Epithelial cell of alveolus of lung (primary cell): ENCODE data around the gene BTBD6.

DNA sequence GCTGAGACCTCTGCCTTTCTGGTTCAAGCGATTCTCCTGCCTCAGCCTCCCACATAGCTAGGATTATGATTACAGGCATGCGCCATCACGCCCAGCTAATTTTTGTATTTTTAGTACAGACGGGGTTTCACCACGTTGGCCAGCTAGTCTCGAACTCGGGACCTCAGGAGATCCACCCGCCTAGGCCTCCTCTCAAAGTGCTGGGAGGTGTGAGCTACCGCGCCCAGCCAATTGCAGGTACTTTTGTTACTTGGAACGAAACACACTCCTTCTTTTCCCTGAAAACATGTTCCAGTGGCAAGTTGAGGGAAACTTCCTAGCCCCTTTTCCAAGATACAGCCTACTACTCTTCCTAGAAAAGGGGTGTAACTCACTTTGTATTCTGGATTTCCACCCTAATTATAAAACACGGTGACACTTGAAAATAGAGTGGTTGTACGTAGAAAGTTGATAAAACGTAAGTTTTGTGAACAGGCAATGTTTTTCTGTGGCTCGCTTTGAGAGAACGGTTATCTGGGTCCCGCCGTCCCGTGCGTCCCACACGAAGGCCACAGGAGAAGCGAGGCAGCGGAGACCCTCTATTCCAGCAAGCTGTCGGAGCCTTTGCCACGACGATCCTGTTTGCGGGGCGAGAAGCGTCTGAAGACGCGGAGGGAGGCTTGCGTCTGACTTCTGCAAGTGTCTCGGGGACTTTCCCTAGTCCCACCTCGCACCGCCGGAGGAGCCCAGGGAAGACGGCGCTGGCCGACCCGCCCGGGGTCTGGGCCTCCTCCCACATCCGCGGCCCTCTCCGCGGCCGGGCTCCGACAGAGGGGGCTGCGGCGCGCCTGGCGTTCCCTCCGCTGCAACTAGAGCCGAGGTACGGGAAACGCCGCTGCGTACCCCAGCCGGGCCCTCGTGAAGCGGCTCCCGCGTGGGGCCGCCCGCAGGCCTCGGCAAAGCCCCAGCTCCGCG is 824 bp downstream of the CDCA4 start:
- RAMPAGE, long total RNA, result no peak
- RRBS, result under 1% methylated on average over 29 of the region's 67 CpGs

DNA sequence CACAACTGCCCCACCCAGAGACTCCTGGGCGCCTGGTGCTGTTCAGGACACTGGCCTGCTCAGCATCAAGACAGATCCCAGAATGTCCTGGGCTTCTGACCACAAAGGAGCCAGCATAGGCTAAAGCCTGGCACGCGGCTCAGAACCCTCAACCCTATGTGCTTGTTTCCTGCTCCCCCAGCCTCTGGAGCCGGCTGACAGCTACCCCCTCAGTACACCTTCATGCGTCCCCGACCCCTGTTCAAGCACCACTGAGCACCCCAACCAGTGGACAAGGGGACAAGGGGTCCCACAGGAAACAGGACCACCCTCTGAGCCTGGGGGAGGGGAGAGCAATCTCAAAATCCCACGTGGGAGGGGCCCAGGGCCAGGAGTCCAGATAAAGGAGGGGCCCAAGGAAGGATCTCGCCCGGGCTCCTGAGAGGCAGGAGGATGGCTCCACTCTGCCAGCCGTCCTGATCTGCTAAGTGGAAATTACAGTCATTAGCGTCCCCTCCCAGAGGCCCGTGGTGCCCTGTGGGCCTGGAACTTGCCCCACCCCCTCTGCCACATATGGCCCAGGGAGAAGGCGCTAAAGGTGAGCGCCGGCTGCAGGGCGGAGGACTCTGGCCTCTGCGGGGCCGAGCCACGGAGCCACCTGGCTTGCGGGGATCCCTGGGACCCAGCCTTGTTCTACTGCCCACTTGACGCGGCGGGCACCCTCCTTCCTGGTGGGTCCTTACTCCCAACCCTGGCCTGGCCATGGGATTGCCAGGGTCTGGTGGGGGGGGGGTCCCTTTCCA is 27.2 kb upstream of the GPR132 start:
- RAMPAGE, long total RNA, result no peak
- RRBS, result no CpG with 5 or more reads among the region's 23 CpGs

DNA sequence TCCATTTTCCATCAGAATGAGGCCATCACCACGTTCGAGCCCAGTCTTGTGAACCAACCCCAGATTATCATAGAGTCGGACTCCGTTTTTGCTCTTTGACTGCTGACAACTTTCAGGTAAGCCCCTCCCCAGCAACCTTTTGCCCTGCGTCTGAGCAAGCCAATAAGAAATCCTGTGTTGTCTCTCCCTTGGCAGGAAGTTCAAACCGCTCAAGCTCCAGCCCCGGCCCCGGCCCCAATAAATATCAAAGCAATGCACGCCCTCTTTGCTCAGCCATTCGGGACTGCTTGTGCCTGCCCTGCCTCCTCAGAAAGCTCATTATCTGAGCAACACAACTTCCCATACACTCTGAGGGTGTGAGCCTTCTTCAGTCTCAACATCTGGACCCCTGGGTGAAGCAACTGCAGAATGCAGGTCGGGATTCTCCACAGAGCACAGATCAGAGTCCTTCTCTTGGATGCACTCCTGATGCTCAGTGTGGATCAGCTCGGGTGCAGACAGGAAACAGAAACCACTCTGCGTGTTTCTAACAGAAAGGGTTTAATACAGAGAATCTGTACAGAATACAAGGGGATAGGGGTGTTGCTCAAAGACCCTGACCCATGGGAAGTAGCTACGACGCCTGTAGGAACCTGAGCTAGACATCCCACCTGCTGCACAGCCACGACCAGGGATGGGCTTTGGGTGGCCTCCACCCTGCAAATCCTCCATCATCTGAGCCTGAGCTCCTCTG is 44.1 kb downstream of the JAG2 start:
- RAMPAGE, long total RNA, result no peak
- RRBS, result no CpG with 5 or more reads among the region's 16 CpGs

DNA sequence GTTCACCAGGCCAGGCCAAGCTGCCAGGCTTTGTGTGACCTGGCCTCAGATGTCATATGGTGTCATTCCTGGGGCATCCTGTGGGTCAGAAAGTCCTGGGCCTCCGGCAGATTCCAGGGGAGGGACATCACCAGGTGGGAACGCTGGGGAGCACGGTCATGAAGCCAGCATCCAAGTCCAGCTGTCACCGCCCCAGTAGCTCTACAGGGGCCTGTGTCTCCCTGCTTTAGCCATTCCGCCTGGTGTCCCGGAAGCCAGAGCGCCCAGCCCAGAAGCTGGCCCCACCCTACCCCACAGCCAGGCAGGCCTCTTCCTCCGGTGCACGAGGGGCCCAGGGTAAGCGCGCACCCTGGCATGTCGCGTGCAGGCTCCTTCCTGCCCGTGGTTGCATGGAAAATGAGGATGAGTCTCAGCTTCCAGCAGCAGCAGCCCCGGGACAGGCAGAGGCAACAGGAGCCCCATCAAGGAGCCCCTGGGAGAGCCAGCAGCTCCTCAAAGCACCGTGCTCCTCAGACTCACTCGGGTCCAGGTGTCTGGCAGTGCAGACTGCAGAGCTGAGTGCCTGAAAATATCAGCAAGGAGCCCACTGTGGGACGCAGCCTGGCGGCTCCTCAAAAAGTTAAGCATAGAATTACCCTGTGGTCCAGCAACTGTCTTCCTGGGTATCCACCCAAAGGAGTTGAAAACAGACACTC is 1.6 kb upstream of the NUDT14 start:
- RAMPAGE, long total RNA, result no peak
- RRBS, result 76% methylated on average over 4 of the region's 19 CpGs

DNA sequence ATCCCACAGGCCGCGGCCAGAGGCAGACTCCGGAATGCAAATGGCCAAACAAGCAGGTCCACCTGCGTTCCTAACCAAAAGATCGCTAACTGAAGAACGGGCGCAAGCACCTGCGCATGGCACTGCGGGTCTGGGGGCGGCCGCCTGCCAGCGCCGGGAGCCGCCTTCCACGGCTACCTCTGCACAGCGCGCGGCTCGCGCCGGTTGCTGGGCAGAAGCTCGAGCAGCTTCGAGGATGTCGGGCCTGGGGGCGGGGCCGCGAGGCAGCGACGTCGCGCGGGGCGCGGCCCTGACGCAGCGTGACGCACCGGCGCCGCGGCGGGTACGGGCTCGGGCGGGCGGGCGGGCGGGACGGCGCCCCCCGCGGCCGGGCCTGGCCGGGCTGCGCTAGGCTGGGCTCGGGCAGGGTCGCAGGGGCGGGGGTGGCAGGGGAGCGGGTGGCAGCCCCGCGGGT is at the start of gene BTBD6:
TSS of gene BTBD6 (plus strand) at position 295 of the 454 bp plus-strand sequence.
- RAMPAGE, long total RNA, result no peak
- RRBS, result under 1% methylated on average over 18 of the region's 61 CpGs

- RAMPAGE, long total RNA, result no peak
- RRBS, result 2% methylated on average over 12 of the region's 28 CpGs
Observed at GRCh38 chr14:105313645-105314199, 826 bp upstream of the PACS2 start.

- RAMPAGE, long total RNA, result no peak
- RRBS, result 98% methylated on average over 1 of the region's 19 CpGs
Observed at GRCh38 chr14:105366984-105367492, 31.3 kb upstream of the TEX22 start.

- RAMPAGE, long total RNA, result no peak
- RRBS, result 85% methylated on average over 6 of the region's 21 CpGs
Observed at GRCh38 chr14:105388603-105389240, 9.6 kb upstream of the TEX22 start.

GRCh38 chr14:105467047-105467934 is 7.3 kb upstream of the CRIP2 start:
- RAMPAGE, long total RNA, result no peak
- RRBS, result 60% methylated on average over 5 of the region's 31 CpGs

- RAMPAGE, long total RNA, result no peak
- RRBS, result 94% methylated on average over 2 of the region's 26 CpGs
Observed at GRCh38 chr14:105495759-105496948, 5.1 kb downstream of the TEDC1 start.

DNA sequence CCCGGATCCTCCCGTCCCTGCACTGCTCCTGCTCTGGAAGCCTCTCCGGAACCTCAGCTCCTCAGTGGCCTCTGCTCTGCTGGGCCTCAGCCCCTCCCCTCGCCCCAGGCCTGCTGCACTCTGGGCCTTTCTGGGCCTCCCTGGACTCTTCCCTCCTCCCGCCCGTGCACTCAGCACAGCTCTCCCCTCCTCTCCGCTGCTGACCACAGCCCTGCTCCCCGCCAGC is 102.2 kb downstream of the TMEM121 start:
- RAMPAGE, long total RNA, result no peak
- RRBS, result no CpG with 5 or more reads among the region's 8 CpGs

GRCh38 chr14:105880724-105881141 is 354.4 kb downstream of the TMEM121 start:
- RAMPAGE, long total RNA, result no peak
- RRBS, result no CpG with 5 or more reads among the region's 12 CpGs

- RAMPAGE, long total RNA, result no peak
Observed at GRCh38 chr14:106349578-106350079, 823.2 kb downstream of the TMEM121 start.

GRCh38 chr14:106470564-106470979 is 944.2 kb downstream of the TMEM121 start:
- RAMPAGE, long total RNA, result no peak
- RRBS, result no CpG with 5 or more reads among the region's 2 CpGs

GRCh38 chr14:106510844-106511214 is 984.4 kb downstream of the TMEM121 start:
- RAMPAGE, long total RNA, result no peak
- RRBS, result no CpG with 5 or more reads among the region's 7 CpGs

GRCh38 chr14:106511478-106512021 is 985.2 kb downstream of the TMEM121 start:
- RAMPAGE, long total RNA, result no peak
- RRBS, result no CpG with 5 or more reads among the region's 5 CpGs

DNA sequence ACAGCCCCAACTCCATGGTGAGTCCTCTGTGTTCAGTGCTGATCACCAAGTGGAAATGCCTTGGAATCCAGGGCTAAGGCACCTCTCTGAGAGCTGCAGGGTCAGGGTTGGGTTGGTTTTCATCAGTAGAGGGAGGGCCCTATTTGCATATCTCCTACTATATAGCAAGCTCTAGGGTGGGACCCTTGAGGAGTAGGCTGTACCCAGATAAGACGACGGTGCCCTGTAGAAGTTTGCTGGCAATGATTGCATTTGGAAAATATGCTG is 1011.8 kb downstream of the TMEM121 start:
- RAMPAGE, long total RNA, result no peak
- RRBS, result no CpG with 5 or more reads among the region's 2 CpGs

- RAMPAGE, long total RNA, result no peak
- RRBS, result no CpG with 5 or more reads among the region's 11 CpGs
Observed at GRCh38 chr14:106714505-106714971, 1188.2 kb downstream of the TMEM121 start.

DNA sequence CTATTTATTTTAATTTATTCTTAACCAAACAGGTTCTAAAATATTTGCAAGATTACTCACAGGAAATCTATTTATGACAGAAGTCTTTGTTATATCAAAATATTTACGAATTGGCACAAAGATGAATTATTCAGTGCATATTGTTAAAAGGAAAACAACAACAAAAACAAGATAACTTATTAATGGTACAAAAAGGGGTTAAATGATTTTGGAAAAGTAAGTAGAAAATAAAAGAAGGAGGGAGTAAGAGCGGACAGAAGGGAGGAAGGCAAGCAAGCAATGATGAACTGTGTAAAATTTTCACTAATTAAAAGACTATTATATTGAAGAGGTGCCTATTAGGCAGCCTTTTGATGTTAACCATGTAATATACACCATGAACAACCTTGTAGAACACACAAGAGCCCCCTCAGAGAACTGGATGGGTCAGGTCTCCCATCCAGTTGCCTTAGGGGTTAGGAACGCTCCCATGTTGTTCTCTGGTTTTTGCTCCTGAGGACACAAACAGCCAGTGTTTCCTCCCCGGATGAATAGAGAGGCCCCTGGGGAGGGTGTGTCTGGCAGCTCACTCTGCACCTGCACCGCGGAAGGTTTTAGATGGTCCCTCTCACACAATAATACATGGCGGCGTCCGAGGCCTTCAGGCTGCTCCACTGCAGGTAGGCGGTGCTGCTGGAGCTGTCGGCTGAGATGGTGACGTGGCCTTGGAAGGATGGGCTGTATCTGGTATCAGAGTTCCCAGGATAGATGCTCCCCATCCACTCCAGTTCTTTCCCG is 1324.3 kb downstream of the TMEM121 start:
- RAMPAGE, long total RNA, result no peak
- RRBS, result no CpG with 5 or more reads among the region's 13 CpGs